Mesenchymal stem cell of the bone marrow (primary cell): ENCODE measurements around a stretch of chr2.

- CAGE, long polyA plus RNA, result no peak
Measured at GRCh38 chr2:64668992-64669817, 15.5 kb upstream of the SERTAD2 start.

DNA sequence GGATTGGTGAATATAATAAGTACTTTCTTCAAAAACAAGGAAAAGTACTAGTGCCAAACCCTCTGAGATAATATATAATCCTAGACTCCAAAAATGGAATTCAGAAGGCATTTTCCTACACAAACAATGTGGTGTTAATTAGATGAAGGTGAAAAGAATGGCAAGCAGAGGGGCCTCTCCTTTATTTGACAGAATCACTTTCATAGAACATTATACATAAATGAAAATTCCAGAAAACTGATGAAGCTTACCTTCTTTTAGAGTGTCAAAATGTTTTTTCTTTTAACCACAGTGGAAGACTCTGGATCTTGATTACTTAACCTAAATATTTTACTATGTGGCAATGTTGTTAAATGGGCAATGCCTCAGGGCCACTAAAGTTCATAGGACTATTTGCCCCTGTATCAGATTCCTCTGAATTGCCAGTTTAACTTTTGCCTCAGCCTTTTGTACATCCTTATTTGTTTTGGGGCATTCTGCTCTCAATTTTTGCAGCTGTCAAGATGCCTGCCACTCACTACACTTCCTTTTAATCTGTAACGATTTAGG is 31.6 kb upstream of the SERTAD2 start:
- CAGE, long polyA plus RNA, result no peak

DNA sequence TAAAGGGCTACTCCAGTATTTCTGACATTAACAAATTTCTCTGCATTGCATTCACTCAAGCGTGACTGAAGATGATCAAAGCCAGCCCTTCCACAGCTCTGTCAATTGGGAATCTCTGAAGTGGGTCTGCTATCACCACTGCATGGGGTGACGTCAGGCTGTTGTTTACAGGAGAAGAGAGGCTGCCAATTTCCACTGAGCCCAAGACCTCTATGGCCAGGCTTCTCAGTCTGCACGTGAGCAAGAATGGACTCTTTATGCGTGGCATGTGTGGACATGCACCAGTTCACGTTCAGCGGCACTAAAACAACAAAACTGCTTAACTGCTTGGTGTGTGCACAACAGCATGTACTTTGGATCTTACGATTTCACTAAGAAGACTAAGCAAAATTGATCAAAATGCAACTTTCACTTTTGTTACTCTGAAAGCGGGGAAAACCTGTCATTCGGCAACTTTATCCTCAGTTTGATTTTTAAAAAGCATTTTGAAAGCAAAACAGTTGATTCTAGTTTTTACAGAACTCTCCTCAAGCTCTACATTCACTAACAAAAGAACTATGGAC is 76.9 kb upstream of the SERTAD2 start:
- CAGE, long polyA plus RNA, result no peak

GRCh38 chr2:64731081-64731256 is 77.3 kb upstream of the SERTAD2 start:
- CAGE, long polyA plus RNA, result no peak

DNA sequence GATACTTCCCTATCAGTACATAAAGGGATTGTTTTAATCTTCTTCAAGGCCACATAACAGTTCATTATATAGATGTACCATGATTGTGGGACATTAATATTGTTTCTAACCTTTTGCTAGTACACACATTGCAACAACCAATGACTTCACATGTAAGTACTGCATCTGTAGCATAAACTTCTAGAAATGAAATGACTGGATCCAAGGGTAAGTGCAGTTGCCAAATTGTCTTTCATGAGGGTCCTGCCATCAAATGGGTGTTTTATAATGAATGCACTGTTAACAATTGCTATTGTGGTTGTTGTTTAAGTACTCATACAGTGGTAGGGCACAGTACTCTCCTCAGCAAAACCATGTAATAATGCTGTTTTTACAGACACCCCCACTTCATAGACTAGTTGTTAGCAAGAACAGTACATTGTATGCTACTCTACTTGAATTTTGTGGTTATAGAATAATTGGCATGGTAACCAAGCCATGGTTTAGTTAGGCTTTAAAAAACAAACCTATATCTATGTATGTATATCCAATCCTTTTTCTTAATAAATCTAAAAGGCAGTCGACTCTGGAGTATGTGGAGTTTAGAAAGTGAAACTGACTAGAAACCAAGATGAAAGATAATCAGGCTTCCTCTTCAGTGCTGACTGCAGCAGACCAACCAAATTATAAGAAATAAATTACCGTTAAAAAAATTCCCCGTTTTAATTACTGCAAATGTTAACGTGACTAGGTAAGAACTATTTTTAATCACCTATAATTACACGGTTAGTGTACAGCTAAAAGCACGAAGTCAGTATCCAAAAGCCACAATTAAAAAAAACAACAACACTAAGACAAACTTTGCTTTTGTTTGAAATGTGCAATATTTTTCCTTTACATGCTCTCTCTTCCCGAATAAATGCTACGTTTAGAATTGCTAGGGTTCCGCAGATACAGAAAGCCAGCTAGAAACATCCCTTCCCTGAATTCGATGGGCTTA is 113.2 kb upstream of the SERTAD2 start:
- CAGE, long polyA plus RNA, result no peak

GRCh38 chr2:64830905-64831854 is 158.0 kb upstream of the SLC1A4 start:
- CAGE, long polyA plus RNA, result no peak

GRCh38 chr2:64838680-64839223 is 150.4 kb upstream of the SLC1A4 start:
- CAGE, long polyA plus RNA, result no peak

GRCh38 chr2:64923009-64923545 is 66.1 kb upstream of the SLC1A4 start:
- CAGE, long polyA plus RNA, result no peak

- CAGE, long polyA plus RNA, result no peak
Measured at GRCh38 chr2:64946087-64946899, 42.9 kb upstream of the SLC1A4 start.

- CAGE, long polyA plus RNA, result no peak
Measured at GRCh38 chr2:64975111-64975734, 14.0 kb upstream of the SLC1A4 start.

GRCh38 chr2:65018519-65019065 is 29.4 kb downstream of the SLC1A4 start:
- CAGE, long polyA plus RNA, result no peak

- CAGE, long polyA plus RNA, result no peak
Measured at GRCh38 chr2:65027697-65028179, 28.5 kb upstream of the CEP68 start.

DNA sequence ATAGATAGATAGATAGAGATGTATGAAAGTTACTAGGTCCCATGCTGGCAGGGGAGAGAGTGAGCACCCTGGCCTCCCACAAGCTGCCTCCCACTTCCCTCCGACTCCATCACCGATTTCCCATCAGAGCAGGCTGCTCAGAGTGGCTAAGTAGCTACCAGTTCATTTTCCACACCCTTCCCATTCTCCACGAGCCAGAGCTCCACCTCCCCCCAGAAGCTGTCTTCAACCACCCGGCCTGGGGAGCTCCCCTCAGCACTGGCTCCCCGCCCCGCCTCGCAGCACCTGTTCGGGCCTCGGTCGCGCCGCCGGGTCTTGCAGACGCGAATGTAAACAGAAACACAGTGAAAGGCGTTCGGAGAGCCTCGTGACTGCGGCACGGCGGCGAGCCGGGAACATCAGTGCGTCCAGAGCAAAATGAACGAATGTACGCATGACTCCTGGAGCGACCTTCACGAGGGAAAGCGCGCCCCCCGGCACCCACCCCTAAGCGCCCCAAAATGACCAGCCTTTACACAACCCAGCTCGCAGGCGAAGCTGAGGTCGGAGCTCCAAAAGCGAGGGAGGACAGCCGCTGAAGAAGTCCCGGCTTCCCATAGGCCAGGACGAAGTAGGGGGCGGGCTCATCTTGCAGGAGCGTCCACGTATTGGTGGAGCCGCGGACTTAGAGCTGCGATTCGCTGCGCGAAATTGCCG is 438 bp upstream of the CEP68 start:
- CAGE, long polyA plus RNA, result no peak

- CAGE, long polyA plus RNA, result no peak
Measured at GRCh38 chr2:65088851-65089285, 32.7 kb downstream of the CEP68 start.

DNA sequence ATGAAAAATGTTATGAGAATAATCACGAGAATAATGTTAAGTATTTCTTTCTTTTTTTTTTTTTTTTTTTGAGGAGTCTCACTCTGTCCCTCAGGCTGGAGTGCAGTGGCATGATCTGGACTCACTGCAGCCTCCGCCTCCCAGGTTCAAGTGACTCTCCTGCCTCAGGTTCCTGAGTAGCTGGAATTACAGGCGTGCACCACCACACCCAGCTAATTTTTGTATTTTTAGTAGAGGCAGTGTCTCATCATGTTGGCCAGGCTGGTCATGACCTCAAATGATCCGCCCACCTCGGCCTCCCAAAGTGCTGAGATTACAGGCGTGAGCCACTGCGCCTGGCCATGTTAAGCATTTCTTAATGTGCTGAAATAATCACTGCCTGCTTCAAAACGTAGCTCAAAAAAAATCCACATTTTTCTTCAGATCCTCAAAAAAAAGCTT is 4.5 kb downstream of the RAB1A start:
- CAGE, long polyA plus RNA, result no peak

DNA sequence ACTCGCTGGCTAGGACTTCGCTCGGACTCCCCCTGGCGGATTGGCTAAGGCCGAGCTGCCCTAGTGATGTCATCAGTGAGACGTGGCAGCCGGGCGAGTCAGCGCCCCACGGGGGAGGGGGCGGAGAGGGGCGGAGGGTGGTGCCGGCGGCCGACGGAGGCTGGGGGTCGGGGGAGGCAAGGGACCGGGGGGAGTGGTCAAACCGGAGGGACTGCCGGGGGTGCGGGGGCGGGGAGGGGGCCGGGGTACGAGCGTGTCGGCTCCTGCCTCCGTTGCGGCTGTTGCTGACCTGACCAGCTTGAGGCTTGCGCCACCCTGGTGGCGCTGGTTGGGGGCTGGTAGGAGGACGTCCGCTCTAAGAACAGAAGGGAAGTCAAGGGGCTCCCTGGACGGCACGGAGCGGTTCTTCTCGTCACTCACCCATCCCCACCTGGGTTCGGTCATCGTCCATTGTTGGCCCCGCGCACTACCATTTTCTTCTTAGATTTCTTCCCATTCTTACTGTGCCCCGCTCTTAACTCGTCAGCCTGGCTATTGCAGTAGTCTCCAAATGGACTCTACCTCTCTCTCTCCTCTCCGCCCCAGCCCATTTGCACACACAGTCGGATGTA is 576 bp upstream of the RAB1A start:
- CAGE, long polyA plus RNA, result no peak

DNA sequence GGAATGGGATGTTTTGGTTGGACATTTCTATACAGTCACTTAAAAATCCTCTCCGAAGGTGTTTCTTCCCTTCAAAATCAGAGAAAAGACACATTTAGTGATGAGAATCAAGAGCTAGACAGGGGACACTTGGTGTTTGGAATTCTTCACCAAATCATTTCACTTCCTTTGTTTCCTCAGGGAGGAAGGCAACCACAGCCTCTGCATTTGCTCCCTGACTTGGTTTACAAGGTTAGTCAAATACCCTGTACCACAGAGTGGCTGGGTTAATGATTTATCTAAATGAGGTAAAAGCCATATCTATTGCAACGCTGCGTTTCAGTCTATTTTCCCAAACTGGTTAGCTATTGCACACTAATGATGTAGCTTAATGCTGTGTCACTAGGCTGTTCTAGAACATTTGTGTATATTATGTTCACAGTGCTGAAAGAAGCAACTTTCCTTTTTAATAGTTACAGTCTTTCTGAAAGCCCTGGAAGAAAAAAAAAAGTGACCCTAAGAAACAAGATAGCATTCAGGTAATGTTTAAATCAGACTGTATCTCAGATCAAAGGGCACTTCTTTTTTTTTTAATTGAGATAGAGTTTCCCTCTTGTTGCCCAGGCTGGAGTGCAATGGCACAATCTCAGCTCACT is 40.7 kb upstream of the RAB1A start:
- CAGE, long polyA plus RNA, result no peak

GRCh38 chr2:65436233-65437009 is 4.0 kb upstream of the SPRED2 start:
- CAGE, long polyA plus RNA, result no peak

- CAGE, long polyA plus RNA, result no peak
Measured at GRCh38 chr2:65455509-65455855, 23.1 kb upstream of the SPRED2 start.

GRCh38 chr2:65577007-65577515 is 144.7 kb upstream of the SPRED2 start:
- CAGE, long polyA plus RNA, result no peak